Cardiac septum (tissue), 1 donor: ENCODE measurements around the genes KIAA0408, PTPRK and SAMD3.

DNA sequence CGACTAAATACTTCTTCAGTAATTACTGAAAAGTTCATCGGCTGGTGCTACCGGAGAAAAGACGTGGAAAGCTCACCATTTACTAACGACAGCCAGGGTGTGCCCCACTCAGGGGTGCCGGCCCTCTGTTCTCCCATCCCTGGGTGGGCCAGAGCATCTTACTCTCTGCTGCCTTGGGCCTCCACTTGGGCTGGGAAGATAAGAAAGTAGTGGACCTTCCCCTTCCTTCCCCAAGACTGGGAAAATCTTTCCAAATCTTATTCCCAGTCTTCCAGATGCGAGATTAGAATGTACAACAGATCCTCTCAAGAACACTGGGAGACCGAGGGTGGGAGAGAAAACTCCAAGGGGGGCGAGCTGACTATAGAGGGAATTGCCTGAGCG is 1.3 kb upstream of the RSPO3 start:
- PRO-cap: no peak

- PRO-cap: no peak
Measured at GRCh38 chr6:127204309-127204573, 62.4 kb upstream of the RNF146 start.

- PRO-cap: unidirectional peak, minus-strand start at chr6:127457573
Measured at GRCh38 chr6:127457249-127457863, 1.8 kb downstream of the KIAA0408 start.

- PRO-cap: unidirectional peak, minus-strand start at chr6:127459374
Measured at GRCh38 chr6:127458772-127459764, at the start of gene KIAA0408. Gene KIAA0408, minus strand, starts transcription at chr6:127459389.

GRCh38 chr6:128241107-128241501 is 279.3 kb downstream of the PTPRK start:
- PRO-cap: no peak

GRCh38 chr6:128480782-128481354 is 39.5 kb downstream of the PTPRK start:
- PRO-cap: no peak

DNA sequence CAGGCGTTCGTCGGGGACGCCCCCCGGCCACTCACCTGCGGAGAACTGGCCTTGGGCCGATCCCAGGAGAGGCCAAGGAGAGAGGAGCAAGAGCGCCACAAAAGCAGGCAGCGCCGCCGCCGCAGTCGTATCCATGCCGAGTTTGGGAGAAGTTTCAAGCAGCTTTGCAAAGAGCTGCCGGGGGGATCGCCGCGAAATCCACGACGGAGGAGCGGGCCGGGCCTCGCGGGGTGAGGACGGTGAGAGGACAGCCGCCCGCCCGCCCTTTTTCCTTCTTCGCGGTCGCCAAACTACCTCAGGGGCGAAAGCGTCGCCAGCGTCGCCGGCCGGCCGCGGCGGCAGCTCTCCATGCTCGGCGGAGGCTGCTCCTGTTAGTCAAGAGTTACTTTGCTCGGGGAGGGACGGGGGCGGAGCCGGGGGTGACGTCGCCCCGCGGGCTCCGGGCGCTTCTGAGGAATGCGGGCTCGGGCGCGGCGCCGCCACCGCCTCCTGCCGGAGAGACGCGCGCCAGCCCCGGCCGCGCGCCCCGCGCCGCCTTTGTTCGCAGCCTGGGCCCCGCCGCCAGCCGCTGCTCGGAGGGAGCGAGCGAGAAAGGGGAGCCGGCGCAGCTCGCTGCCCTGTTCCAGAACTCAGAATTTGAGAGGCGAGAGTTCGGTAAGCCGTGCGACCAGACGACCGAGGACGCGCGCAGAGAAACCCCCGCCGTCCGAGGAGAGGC is at the start of gene PTPRK:
Gene PTPRK (minus strand): TSS at position 376 of the 718 bp plus-strand sequence.
- PRO-cap: unidirectional peak, minus-strand start at position 144 of the sequence; bidirectional peak, plus-strand start at position 540 of the sequence, minus-strand start at position 357 of the sequence

- PRO-cap: bidirectional peak, plus-strand start at chr6:129103038, minus-strand start at chr6:129102798
Measured at GRCh38 chr6:129102561-129103187, 219.7 kb downstream of the LAMA2 start.

- PRO-cap: no peak
Measured at GRCh38 chr6:129264568-129264843, 381.6 kb downstream of the LAMA2 start.

GRCh38 chr6:129490258-129490818 is 219.6 kb downstream of the ARHGAP18 start:
- PRO-cap: bidirectional peak, plus-strand start at chr6:129490717, minus-strand start at chr6:129490586

GRCh38 chr6:129646575-129647111 is 63.3 kb downstream of the ARHGAP18 start:
- PRO-cap: unidirectional peak, plus-strand start at chr6:129646747

DNA sequence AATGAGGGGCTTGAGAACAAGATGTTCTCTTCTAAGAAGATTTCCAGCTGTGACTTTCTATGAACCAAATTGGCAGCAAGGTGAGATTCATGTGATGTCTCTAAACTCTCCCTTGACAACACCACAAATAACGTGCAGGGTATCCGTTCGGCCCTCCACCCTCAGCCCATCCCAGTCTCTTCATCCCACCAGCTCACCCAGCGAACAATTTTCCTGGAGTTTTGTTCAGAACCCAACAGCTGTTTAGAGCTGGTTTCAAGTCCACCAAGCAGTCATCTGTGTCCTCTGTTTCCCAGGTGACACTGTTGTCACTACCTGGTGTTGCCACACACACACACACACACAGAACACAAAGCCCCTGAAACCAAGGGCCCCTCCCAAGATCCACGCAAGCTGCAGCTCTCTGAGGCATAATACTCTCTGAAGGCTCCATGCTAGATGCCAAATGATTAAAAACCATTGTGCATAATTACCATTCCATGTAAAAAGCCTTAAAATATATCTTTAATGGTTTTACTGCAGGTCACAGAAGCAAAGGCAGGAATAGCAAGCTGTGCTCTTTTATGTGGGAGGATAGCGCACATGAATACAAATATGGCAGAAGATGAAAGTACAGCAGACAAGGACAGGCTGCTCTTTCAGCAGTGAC is 48.2 kb downstream of the ARHGAP18 start:
- PRO-cap: no peak

DNA sequence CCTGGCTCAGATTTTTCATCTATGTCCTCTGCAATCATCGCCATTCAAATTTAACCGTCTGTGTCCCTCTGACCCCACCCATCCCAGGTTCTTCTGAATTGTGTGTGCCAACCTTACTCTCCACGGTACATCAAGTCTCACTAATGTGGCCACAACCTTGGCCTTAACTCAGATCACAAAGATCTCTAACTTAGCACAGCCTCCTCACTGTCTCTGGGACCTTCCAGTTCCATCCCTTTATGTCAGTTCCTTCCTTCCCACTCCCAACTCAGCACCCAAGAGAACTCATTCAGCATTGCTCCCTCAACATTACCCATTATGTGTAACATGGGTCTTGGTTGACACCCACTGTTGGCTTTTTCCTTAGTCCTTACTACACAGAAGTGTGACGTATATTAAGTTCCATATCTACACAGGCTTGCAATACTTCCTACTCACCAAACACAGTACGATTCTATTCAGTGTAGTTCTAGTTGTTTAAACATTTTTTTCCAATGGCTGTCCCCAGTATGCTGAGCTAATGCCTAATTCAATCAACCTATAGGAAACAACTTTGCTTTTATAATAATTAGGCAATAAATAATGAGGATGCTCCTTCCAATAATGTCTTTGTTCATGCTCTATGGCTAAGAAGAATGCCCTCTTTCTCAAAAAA is 37.7 kb downstream of the ARHGAP18 start:
- PRO-cap: no peak

DNA sequence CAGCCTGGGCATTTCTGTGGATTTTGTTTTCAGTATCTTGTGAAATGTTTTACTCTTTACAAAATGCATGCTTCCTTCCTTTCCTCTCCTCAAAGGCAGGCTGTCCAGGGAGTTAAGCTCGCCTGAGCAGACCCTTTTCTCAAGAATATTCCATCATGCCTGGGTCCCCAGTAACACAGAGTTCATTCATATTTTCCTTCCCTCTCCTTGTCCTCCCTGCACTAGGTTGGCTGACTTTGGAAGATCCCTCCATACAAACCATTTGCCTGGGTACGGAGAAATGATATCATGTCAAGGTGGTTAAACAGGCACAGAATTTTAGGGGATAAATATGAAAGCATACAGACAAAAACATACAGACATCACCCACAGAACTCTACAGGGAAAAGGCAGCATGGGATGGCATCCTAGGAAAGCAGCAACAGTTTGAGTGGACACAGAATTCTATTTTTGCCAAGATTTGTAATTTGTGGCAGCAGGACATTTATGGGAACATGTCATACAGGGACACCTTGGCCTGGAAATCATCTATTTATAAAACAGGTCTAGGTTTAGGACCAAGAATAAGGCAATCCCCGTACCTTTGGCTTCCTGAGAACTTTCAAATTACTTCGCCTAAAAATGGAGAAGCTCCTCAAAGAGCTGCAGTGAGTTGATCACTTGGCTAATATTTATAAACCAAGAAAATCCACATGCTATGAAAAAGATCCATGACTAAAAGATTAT is 17.6 kb downstream of the ARHGAP18 start:
- PRO-cap: no peak

DNA sequence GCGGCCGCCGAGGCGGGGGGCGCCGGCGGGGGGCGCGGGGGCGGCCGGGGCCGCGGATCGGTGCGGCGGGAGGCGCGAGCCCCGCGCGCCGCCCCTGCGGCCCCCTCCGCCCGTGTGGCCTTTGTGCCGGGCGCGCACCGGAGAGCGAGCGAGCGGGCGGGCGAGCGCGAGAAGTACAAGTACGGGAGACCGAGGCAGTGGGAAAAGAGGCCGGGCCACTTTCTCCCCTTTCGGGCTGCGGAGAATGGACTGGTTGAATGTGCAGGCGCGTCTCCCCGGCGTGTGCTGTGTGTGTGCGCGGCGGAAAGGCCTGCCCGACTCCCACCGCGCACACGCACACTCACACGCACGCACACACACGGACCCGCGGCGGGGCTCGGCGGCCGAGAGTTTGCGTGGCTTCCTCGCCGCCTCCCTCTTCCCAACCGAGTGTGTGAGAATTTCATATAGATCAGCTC is 933 bp downstream of the L3MBTL3 start:
- PRO-cap: no peak

- PRO-cap: no peak
Measured at GRCh38 chr6:130183602-130184450, 38.9 kb downstream of the SAMD3 start.

DNA sequence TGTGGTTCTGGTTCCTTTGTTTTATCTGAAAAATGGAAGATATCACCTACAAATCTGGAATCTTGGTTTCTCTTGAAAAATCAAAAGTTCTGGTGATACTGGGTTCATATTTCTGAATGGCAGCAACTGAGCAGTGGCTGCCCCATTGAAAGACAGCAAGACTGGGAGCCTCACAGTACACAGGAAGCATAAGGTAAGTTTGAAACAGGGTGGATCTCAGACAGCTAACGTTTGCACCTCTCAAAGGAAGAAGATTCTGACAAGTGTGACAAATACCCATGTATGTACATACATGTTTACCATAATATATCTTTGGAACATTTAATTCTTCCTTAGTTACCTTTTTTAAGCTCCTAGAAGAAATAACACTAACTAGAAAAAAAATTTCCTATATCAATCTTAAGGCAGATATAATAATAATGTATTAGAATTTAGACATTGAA is at the start of gene SAMD3:
Gene SAMD3 (minus strand): TSS at position 163 of the 443 bp plus-strand sequence.
- PRO-cap: no peak

GRCh38 chr6:130671447-130672022 is 155.7 kb upstream of the SMLR1 start:
- PRO-cap: unidirectional peak, minus-strand start at chr6:130671709

DNA sequence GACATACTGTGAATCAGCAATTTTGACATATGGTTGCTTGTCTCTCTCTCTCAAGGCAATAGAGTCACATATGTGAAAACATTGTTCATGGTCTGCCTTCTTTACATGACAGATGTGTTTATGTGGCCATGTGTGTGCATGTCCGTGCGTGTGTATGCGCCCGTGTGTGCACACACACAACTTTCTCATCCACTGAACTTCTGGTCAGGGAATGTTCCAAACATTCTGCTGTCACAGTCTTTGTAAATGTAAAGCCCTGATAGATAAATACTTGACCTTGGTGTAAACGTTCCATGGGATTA is 647 bp downstream of the SMLR1 start:
- PRO-cap: no peak

- PRO-cap: no peak
Measured at GRCh38 chr6:131524482-131525127, 48.4 kb upstream of the ARG1 start.